Parietal lobe (tissue), 2 donors: ENCODE measurements around a stretch of chr11.

GRCh38 chr11:34415565-34415978, 23.2 kb upstream of the CAT start:
- RAMPAGE, long total RNA: no peak

- RAMPAGE, long total RNA: no peak
Observed at GRCh38 chr11:34637047-34637548, 16.2 kb downstream of the EHF start.

DNA sequence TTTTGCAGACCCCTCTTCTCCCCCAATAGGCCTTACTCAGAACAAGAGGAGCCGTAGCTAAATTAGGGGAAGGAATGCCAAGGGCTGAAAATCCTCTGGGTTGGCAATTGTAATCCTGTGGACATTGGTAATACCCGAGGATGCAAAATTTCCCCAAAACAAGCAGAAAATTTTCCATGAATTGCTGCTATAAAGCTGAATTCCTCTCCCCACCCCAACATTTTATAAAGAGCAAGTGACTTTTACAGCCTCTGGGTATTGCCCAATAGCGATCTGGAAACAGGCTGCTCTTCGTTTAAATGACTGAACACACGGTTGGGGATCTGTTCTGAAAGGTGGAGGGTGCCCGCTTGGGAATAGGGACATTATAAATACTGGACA, 20.5 kb downstream of the EHF start:
- RAMPAGE, long total RNA: no peak

GRCh38 chr11:34650349-34651042, 29.6 kb downstream of the EHF start:
- RAMPAGE, long total RNA: no peak

GRCh38 chr11:34685148-34685563, 64.3 kb downstream of the EHF start:
- RAMPAGE, long total RNA: no peak

DNA sequence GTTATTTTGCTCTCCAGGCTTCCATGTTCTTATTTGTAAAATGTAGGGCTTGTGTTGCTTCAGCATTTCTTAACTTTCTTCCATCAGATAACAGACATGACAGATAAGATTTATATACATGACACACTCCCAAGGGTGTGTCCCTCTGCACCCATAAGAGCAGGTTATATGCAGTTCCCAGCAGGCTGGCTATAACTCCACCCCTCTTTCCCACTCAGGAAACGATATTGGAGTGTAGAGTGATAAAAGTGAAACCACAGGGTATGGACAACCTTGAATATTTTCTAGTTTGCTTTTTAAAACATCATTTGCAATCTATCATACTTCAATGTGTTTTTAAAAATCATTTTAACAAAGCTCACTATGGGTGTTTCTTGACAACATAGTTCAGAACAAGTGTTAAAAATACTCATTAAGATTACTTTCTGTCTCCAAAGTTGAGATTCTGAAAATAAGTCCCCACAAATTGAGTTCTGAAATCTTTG, 65.7 kb downstream of the APIP start:
- RAMPAGE, long total RNA: no peak

- RAMPAGE, long total RNA: no peak
Observed at GRCh38 chr11:35045042-35045764, 93.8 kb upstream of the CD44 start.

GRCh38 chr11:35087762-35088568, 51.0 kb upstream of the CD44 start:
- RAMPAGE, long total RNA: no peak

GRCh38 chr11:35157991-35159205, 19.4 kb downstream of the CD44 start:
- RAMPAGE, long total RNA: no peak

DNA sequence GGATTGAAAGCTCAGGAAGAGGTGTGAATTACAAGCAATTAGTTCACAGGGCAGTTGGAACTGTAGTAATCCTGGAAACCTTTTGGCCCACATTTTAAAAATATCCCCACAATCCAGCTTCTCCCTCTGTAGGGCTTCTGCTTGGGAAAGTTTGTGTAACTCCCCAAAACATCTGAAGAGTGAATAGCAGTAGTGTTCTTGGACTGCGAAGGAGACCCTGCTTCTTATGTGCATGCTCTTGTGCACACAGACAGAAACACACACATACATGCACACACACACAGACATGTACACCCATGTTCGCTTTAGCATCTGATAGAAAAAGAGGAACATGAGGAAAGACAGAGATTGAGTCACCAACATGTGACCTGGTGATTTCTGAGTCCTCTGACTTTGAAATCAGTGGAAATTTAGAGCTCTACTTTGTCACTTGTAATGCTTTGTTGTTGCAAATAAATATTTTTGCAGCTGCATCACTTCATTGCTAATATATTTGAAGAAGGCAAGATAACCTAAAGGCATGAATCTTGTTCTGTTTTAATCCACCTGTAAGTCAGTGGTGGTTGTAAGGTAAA, 23.7 kb downstream of the CD44 start:
- RAMPAGE, long total RNA: no peak

DNA sequence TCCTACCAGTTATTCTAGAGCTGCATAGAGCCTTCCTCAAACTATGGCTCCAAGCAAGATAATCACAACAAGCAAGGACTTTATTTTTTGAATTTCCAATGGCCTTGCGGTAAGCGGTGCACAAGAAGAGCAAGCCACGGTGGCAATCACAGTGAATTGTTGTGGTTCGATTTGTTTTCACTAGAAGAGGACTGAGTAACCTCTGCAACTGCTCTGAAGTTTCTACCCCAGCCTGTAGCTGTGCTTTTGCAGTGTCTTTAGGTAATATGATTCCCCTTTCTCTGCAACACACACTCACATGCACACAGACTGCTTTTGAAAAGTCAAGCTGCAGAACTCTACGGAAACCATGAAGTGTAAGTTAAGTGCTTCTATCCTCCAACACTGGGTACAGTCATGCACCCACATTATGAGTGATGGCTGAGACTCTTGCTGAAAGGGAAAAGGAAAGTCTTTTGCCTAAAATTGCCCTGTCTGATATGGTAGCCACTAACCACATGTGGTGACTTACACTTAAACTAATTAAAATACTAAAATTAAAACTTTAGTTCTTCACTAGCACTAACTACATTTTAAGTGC, 38.4 kb downstream of the CD44 start:
- RAMPAGE, long total RNA: no peak

- RAMPAGE, long total RNA: no peak
Observed at GRCh38 chr11:35211102-35211477, 72.1 kb downstream of the CD44 start.

DNA sequence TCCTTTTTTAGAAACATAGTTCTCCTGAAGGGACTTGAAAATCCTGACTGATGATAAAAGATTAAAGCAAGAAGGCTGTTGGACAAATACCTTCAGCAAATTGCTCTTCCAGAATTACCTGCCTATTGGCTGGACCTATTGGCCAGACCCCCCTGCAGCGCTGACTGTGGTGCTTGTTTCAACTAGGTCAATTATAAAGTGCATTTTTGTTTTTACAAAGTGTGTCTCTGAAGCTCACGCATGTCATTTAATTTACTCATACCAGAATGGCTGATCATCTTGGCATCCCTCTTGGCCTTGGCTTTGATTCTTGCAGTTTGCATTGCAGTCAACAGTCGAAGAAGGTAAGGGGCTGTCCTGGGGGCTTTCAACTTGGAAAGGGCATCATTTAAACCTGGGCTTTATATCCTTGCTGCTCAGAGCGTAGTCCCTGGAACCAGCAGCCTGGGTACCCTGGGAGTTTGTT, 82.5 kb downstream of the CD44 start:
- RAMPAGE, long total RNA: no peak

DNA sequence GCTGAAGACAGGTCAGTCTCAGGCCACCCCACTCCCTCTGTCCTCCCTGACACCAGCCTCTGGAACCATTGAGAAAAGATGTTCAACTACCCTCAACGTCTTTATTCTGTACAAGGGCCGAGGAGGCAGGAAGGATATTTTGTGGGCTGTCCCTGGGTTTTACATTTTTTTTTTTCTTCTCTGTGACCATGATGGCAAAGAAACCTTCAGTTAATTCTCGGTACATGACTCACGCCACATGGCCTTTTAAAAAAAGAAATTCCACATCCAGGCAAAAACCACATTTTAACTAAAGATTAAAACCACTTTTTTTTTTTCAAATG, 130.3 kb downstream of the SLC1A2 start:
- RAMPAGE, long total RNA: no peak

DNA sequence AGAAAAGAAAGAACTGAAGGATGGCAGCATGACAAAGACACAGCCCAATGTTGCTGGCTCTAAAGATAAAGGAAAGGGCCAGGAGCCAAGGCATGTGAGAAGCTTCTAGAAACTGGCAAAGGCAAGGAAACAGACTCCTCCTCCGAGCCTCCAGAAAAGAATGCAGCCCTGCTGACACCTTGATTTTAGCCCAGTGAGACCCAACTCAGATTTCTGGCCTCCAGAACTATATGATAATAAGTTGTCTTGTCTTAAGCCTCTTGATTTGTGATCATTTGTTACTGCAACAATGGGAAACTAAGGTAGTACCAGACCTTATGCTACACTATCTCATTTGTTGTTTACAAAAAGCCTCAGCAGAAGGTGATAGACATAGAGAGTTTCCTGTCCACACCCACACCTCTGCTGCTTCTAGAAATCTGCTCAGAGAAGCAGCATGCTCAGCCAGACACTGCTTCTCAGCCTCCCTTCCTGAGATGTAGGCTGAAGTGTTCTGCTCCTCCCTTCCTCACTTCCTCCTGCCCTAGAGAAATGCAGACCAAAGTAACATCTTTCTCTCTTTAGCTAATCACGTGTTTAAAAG, 88.6 kb downstream of the SLC1A2 start:
- RAMPAGE, long total RNA: no peak

GRCh38 chr11:35363932-35364582, 55.3 kb downstream of the SLC1A2 start:
- RAMPAGE, long total RNA: no peak

DNA sequence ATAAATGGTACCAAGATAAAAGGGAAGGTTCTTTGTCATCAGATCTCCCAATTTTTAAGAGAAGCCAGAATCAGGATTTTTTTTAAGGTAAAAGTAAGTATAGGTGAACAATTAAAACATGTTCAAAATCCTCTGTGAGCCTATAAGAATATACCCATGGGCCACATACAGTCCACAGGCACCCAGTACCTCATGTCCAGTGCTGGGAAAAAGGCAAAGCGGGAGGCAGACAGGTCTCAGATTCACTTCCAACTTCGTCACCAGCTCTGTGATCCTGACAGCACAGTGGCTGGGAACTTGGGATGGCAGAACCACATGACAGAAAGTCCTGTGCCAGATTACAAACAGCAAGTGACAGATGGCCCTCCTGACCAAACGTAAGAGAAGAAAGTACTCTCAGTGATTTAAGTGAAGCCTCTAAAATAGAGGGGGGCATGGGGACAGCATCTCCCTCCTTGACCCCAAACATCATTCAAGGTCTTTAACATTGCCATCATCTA, 5.8 kb downstream of the SLC1A2 start:
- RAMPAGE, long total RNA: no peak

DNA sequence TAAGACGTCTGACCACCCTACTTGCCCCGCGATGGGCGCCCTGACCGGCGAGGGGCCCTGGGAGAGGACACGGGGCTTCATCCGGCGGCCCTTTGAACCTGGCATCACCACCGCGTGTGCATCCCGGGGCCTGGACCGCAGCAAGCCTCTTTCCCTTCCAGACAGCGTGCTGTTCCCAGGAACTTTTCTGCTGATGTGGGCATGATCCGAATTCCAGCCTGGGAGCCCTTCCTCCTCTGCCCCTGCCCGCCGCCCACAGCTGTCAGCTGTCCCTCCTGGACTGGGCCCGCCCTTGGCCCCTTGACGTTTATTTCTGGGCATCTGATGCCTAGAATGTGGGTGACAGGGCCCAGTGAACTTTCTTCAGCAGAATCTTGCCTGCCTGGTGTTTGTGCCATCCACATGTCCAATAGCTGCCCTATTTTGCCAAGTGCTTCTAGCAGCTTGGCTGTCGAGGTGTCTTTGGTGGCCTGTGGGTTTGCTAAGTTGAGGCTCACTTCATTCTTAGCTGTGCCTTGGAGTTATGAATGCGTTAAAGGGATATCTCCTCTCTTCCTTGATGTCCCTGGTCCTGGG, 993 bp downstream of the LDLRAD3 start:
- RAMPAGE, long total RNA: no peak

DNA sequence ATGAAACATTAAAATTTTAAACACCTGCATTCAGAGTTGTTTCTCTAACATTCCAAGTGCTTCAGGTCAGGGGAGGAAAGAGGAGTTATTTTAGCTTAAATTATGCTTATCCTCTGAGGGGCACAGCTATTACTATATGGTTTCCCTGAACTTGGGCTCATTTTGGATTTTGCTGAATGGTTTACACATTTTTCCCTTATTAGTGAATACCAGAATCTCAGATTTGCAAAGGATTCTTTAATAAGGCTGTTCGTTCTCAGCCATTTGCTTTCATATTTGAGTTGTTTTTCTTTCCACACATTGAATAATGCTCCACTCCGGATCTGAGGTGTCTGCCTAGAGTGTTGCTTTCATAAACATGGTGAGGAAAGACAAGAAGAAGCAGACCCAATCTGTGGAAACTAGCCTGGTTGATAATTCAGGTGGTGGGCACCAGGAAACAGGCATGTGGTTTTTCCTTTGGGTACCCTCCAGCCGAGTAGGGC, 34.9 kb downstream of the LDLRAD3 start:
- RAMPAGE, long total RNA: no peak

GRCh38 chr11:36227102-36227515, 62.1 kb downstream of the COMMD9 start:
- RAMPAGE, long total RNA: no peak